Tibial artery (tissue), 1 donor: ENCODE results near the gene MTTP.

GRCh38 chr4:99317049-99318441 lies 3.7 kb downstream of the ADH1B start:
- PRO-cap, result no peak

DNA sequence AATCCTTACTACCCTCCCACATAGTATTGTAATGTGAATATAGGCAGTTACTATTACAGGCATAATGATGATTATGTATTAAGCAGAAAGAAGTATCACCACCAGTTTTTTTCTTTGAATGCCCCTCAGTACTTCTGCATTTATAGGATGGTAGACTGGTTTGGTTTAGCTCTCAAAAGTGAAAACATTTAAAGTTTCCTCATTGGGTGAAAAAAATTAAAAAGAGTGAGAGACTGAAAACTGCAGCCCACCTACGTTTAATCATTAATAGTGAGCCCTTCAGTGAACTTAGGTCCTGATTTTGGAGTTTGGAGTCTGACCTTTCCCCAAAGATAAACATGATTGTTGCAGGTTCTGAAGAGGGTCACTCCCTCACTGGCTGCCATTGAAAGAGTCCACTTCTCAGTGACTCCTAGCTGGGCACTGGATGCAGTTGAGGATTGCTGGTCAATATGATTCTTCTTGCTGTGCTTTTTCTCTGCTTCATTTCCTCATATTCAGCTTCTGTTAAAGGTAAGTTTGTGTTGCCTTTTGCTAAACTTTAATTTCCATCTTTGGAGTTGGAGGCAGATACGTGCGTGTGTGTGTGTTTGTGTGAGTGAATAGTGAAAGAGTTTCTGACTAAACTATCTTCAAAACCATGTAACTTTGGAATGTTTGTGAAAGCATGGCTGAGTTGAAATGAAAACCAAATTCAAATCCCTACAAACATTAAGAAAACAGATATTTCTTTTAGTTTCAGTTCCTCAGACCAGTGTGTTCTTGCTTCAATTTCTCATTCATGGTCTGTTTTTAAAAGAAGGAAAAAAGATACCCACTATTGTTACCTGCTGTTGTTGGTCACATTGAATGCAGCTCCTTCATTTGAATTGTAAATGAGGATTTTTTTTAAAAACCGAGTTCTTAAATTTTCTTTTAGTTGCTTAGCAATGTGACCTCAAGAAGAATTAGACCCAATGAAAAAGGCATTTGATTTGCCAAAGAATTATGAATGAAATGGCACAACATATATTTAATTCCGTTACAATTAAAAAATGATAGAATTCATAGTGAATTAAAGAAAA lies at the start of gene MTTP:
Gene MTTP, plus strand, starts transcription at position 367 of the 1,064 bp plus-strand sequence.
- PRO-cap, result no peak

- PRO-cap, result unidirectional peak, plus-strand start at chr4:99946194
These were observed 583 bp downstream of the DNAJB14 start for GRCh38 chr4:99945724-99946345.

- PRO-cap, result bidirectional peak, plus-strand start at chr4:99950533, minus-strand start at chr4:99950273
These were observed 481 bp upstream of the H2AZ1 start for GRCh38 chr4:99950410-99951102.

- PRO-cap, result unidirectional peak, minus-strand start at chr4:100096150
These were observed 94.3 kb downstream of the DDIT4L start for GRCh38 chr4:100095936-100096318.

DNA sequence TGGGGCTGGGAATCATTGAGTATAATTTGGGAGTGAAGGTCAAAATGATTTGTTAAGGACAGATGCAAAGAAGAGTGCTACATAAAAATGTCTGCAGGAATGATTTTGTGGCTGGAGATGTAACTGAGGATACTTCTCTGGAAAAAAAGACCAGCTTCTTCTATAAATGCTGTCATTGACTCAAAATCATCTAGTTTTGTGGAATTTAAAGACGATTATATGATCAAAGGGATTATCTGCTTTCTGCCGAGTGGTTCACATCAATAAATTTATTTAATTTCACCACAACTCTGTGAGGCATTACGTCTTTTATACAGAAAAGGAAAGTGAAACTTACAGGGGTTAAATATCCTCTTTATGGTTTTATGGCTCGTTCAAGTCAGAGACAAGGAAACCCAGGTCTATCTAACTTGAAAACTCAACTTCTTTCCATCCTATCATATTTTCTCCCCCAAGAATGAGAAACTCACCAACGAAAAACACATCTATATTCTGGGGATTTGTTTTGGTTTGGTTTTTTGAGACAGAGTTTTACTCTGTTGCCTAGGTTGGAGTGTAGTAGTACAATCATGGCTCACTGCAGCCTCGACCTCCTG lies 377.7 kb upstream of the EMCN start:
- PRO-cap, result no peak

DNA sequence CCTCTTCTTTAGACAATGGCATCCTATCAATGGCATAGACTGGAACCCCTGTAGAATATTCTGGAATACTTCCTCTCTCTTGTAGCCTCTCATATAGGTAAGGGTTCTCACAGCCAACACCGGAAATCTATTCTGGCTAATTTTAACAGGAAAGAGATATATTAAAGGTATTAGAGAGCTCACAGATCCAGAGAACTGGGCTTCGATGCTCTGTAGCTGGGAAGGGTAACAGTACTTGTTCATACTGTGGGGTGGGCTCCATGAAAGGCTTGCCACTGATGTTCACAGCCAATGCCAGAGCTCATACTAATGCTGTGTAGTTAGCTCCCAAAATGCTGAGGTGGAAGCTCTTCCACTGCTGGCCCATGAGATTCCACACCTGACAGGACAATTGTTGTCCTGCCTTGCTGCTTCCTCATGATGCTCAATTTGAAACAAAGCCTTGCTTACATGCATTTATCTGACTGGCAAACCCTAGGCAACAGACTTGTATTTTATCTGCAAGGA lies 310.4 kb downstream of the PPP3CA start:
- PRO-cap, result no peak

DNA sequence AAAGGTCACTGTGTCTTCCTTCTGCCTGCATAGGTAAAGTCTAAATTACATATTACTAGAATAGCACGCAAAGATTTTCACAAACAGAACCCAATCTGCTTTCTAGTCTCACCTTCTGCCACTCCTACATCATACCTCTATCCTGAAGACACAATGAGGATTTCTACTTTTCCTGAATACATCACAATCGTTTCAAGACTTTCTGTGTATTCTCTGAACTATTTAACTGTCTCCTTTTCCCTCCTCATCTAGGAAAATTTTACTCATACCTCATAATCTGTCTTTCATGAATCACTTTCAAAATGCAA lies 116.7 kb downstream of the PPP3CA start:
- PRO-cap, result no peak

- PRO-cap, result no peak
These were observed 90.9 kb upstream of the BANK1 start for GRCh38 chr4:101699640-101700064.

DNA sequence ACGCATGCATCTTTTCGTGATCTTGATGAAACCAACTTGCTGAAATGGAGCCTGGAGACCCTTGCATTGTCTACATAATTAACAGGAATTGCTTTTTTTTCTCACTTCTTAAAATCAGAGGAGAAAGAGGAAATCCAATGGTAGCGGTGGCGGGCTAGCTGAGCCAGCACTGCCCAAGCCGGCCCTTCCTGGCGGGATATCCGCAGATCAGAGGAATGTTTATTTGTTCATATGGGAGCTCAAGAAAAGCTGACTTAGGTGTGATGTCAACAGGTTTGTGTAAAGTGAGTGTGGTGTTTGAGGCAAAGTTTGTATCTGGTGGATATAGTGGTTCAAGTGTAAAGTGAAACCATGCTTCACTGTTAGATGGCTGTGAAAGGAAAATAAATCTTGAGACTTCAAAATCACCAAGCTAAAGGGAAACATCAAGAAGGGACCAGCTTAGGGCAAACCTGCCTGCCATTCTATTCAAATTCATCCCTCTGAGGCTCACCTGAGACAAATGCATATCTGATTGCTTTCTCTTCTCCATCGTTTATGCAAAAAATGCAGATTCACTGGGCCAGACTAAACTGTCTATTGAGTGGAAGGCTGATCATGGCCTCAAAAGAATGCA lies 561 bp upstream of the SLC39A8 start:
- PRO-cap, result no peak

DNA sequence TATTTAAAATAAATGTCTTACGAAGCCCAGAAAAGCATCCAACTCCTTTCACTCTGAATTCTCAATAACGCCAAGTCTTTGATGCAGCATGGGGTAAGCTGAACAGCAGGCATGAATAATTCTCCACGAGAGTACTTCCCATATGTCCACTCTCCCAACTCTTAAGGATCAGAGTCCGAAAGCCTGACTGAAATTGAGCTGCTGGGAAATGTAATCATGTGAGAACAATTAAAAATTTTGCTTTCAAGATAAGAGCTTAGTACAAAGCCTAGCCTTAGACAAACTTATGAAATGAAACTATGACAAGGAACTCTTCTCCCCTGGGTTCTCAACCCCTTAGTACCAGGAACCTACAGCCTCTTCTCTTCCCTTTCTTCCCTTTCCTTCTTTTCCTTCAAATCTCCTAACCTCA lies 7.6 kb upstream of the SLC39A8 start:
- PRO-cap, result no peak

- PRO-cap, result no peak
These were observed 17.5 kb downstream of the NFKB1 start for GRCh38 chr4:102518539-102519229.

GRCh38 chr4:102551757-102552222 lies 50.6 kb downstream of the NFKB1 start:
- PRO-cap, result no peak

DNA sequence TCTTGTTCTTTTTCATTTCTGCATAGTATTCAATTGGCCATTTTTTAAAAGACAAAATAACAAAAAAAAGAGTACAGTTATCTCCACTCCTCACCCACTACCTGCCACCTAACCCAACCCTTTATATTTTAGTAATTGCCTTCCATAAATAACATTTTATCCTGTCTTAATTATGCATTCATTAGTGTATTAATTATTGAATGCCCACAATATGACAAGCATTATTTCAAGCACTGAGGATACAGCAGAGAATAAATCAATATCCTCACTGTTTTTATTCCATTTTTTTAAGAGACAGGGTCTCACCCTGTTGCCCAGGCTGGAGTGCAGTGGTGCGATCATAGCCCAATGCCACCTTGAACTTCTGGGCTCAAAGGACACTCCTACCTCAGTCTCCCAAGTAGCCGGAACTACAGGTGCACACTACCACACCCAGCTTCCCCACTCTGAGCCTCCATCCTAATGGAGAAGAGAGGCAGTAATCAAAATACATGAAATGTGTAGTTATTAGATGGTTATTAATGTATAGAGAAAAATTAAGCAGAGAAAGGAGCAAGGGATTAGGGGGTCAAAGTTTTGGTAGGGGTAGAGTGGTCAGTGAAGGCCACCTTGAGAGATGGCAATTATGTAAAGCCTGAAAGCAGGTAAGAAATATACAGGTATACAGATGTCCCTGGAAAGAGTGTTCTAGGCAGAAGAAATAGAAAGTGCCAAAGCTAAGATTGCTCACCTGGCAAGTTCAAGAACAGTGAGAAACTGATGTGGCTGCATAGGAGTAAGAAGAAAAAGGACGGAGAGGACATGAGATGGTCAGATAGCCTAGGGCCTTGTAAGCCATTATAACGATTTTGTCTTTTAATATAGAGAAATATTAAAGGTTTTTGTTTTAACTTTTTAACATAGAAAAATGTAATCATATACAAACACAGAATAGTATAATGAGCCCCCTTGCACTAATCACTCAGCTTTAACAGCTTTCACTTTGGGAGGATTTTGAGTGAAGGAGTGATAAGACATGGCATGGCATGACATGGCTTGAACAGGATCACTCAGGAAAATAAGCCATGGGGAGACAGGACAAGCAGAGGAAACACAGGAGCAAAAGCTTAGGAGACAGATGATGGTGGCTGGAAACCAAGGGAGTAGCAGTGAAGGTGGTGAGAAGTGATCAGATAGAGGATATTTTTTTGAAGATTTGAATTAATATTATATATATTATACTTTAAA lies 57.6 kb downstream of the NFKB1 start:
- PRO-cap, result no peak

DNA sequence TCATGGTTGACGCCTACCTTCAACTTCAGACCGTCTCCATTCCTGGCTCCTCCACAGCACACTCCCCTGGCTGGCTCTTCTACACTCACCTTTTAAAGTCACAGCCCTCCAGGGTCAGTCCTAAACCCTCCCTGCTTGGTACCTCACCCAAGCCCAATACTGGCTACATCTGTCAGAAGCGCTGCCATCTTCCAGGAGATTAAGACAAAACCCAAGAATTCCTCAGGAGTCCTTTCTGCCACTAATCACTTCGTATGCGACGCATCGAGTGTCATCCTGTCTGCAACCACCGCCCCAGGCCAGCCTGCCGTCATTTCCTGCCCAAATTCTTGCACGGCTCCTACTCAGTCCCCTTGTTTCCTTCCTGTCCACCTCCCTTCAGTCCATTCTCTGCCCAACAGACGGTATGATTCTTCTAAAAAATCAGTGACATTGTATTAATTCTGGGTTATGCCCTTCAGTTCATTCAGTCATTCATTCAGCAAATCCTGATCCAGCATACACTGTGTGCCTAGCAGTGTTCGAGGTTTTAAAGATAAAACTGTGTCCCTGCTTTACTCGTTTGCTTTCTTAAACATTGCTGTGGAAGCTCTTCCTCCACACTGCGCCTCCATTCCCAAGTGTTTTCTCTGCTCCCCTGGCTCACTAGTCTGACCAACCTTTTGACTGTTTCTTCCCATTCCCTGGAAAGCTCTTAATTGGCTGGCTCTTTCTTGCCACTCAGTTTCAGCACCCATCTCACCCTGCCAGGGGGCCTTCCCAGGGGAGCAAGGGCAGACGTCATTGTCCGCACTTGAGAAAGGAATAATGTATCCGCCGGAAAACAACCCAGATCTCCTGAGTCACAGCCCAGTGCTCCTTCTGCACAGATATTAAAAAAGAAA lies 113.8 kb downstream of the NFKB1 start:
- PRO-cap, result no peak

DNA sequence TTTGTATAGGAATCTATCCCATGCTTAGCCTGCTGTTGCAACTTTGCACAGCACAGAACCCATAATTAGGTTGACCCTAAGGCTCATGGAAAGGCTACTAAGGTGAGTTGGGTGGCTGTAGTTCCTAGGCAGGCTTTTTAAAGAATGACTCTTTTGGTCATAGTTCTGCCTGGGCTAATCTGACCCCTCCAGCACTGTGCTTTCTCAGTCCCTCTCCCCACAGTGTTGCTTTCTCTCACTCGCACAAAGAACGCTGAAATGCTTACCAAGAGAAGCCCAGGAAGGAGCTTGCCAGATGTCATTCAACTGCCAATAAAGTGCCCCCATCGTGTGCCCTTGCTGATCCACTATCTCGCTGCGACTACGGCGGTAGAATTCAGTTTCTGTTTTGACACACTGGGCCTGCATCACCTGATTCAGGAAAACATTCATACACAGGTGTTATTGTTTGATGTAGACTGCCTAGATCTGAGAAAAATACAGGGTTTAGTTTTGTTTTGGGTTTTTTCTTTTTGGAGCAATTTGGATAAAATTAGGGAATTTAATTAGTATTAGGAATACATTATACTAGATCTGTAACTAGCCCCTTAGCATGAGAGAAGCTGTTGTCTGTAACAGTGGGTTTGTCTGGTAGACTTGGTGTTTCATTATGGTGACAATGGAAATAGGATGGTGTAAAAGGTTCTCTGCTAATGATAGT lies 121.2 kb downstream of the MANBA start:
- PRO-cap, result no peak

GRCh38 chr4:102790735-102791052 lies 29.9 kb upstream of the MANBA start:
- PRO-cap, result no peak

DNA sequence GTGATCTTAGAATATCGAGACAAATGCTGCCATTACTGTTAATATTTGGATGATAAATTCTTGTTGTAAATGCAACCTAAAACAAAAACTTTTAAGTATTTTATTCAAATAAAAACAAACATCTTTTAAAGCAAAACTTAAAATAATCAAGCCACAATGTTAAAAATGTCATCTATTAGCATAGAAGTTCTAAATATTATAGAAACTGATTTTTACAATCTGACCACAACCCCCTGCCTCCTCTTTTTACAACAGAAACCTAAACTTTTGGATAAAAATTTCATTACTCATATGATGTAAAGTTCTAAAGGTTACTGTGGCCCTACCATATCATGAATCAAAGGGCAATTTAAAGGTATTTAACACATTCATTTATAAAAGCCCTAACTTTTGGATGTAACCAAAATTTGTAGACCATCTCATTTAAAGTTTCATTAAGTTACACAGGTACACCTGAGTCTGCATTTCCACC lies 25.8 kb downstream of the UBE2D3 start:
- PRO-cap, result no peak

DNA sequence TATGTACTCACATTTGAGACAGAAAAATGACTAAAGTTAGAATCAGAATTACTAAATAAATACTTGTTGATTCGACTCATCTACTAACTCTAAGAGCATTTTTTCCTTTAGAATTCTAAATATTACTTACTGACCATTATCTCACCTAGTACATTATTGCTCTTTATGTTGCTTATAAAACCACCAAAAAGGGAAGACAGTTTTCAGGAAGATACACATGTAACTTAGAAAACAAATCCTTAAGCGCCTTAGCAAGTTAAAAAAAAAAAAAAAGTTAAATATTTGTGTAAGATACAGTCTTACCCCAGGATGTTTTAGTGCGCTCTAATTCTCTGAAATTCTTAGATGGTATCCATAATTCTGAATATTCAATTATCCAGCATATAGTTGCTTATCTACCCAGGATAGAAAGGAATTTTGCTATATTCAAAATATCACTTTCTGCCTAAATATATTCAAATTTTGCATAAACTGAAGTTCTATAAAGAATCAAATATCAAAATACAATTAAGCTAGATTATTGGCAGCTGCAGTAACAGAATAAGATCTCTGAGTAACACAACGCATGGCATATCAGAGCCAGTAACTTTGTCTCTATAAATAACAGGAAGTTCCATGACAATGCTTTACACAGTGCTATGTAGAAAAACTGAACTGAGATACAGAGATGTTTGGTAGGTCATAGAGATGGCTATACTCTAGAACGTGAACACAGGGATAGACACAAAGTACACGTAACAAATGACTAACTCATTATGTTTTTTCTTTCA lies 18.4 kb downstream of the UBE2D3 start:
- PRO-cap, result no peak

- PRO-cap, result bidirectional peak, plus-strand start at chr4:102825536, minus-strand start at chr4:102825535; bidirectional peak, plus-strand start at chr4:102825863, minus-strand start at chr4:102825779
These were observed 1.6 kb downstream of the UBE2D3 start for GRCh38 chr4:102825464-102826458.